Placental pericyte (primary cell): ENCODE measurements around a stretch of chr6.

- CAGE, long polyA plus RNA, result no peak
Observed at GRCh38 chr6:136695917-136696558, 96.2 kb downstream of the MAP3K5 start.

DNA sequence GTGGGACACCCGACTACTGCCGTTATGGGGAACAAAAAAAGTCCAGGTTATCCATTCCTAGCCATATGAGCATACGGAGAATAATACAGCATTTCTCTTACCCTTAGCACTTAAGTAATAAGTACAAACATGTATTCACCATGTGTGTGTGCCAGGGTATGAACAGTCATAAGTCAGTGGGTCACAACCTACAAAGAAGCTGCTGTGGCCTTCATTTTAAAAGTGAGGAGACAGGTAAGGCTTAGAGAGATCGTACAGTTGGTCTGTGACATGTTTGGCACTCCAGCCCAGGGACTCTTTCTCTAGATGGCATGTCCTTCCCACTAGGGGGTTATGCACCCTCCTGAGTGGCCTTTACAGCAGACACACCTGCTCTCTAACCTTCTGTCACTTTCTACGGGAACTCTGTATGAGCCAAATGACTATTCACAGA, 91.4 kb downstream of the MAP3K5 start:
- CAGE, long polyA plus RNA, result no peak

DNA sequence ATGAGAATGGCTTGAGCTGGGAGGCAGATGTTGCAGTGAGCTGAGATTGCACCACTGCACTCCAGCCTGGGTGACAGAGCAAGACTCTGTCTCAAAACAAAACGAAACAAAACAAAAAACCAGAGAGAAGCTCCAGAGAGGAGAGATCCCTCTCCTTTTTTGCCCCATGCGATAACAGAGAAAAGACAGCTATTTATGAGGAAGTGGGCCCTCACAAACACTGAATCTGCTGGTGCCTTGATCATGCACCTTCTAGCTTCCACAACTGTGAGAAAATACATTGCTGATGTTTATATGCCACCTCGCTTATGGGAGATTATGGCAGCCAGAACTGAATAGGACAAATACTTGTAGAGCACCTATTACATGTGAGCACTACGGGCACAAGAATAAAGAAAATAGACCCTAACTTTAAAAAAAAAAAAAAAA, 31.4 kb downstream of the MAP3K5 start:
- CAGE, long polyA plus RNA, result no peak

DNA sequence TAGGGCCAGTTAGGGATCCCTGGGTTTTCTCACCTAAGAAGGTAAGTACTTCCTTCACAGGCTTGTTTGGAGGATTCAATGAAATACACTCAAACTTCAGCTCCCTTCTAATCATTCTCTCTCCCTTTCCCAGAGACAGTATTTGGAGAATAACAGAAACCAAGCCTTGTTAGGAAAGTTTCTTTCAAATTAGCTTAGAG, 2.3 kb downstream of the MAP3K5 start:
- CAGE, long polyA plus RNA, result no peak

DNA sequence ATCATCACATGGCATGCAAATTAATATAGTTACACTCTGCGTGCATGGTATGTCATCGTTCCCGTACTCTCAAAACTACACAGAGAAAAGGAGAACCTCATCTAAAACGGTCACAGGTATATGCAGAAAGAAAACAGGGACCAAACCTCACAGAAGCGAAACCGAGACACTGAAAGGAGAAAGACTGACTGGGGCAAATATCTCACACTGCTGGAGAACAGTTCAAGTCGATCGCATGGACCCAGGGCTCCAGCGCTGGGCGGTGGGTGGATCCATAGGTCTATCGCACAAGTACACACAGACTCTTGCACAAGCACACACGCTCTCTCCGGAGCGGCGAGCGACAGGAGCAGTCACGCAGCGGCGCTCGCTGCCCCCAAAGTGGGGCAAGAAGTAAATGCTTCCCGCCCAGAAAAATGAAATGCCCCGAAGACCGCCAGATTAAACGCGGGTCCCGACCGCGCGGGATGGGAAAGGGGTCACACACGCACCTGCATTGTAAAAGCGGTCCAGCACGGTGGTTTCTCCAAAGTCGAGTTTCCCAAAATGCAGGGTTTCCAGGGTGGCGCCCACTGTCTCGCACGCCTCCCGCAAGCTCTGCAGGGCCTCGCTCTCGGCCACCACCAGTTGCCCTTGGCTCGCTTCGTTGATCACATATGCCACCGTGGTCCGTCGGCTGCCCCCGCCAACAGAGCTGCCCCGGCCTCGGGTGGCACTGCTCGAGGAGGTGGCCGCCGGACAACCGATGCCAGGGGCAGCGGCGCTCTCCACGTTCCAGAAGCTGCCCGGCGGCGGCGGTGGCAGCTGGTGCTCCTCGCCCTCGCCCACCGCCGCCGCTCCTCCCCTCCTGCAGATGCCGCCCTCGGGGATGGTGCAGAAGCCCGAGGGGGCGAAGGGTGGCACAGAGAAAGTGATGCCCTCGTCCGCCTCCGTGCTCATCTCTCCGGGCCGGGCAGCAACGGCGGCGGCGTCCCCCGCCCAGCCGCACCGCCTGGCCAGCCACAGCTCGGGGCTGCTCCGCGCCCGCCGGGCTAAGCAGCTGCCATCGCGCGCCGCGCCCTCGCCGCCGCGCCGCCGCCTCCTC, 716 bp downstream of the MAP3K5 start:
- CAGE, long polyA plus RNA, result no peak

DNA sequence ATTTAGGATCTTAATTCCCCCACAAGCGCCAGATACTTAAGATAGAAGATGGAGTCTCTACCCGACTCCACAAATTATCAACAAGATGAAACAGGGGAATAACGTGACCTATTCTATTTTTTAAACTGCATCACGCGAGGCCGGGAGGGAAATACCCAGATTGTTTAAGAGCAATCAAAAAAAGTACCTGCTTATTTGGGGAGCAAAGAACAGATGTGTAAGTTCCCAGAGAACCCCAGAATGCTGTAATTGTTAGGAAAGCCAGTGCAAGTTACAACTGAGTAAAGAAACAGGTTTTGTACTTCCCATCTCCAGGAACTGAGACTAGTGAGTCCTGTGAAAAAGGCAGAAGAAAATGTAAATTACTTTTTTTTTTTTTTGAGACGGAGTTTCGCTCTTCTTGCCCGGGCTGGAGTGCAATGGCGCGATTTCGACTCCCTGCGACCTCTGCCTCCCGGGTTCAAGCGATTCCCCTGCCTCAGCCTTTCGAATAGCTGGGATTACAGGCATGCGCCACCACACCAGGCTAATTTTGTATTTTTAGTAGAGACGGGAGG, 1.2 kb upstream of the MAP3K5 start:
- CAGE, long polyA plus RNA, result no peak

GRCh38 chr6:136956933-136957730, 35.0 kb downstream of the SLC35D3 start:
- CAGE, long polyA plus RNA, result no peak

DNA sequence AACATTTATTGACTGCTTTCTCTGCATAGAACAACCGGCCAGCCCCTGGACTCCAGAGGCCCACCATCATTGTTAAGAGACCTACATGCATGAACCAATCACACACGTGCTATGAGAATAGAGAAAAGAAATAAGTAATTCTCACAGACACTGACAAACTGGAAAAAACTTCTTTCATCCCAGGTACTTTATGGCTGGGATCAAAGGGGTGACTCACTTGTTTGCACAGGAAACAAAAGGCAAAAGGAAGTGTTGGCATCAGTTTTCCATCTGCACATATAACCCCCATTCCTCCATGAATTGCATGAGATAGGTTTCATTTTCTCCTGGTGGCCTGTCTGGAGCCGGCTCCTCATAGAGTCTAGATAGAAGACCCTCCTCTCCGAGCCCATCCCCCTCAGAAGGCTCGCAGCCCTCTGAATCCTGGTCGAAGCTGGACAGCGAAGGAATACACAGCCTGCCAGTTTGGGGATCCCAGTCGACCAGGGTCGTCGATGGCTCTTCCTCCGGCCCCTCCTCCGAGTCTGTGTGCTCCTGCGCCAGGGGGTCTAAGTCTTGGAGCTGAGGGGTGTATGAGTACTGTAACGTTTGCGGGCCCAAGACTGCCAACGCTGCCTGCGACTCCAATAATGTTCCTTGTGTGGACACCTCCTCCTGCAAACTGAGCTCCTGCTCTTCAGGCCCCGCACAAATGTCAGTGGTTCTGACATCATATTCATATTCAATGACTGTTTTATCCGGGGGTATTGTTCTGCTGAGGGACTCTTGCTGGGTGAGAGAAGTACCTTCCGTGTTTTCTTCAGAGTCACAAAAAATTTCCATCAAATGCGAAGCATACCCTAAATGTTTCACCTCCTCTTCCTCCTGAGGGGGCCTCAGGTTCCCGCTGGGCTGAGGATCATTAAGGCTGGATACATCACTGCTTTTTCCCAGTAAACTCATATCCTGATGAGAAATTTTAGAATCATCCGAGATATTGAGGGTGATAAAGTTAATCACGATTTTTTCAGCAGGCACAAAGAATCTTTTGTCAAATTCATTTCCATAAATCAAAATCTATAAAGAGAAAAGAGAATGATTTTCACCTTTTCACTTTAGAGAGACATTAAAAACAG, 43.1 kb downstream of the IL20RA start:
- CAGE, long polyA plus RNA, result no peak

GRCh38 chr6:137211879-137212251, 7.3 kb downstream of the IFNGR1 start:
- CAGE, long polyA plus RNA, result no peak

DNA sequence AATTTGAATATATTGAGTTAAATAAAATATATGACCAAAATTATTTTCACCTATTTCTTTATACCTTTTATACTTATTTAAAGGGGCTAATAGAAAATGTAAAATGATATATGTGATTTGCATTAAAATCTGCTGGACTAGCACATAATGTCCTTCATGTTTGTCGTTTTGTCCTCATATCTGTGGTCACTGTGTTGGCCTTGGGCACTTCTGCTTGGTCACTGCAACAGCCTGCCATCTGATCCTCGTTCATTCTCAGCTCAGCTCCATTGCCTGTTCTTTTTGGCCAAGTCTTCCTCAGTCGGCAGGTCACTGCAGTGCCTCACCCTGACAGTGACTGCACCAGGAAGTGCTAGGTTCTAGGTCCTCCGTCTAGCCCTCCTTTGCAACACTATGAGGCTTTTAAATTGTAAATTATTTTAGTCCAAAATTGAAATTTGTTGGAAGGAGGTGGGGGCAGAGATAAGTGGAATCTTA, 13.4 kb upstream of the IFNGR1 start:
- CAGE, long polyA plus RNA, result no peak

- CAGE, long polyA plus RNA, result no peak
Observed at GRCh38 chr6:137309293-137309587, 90.1 kb upstream of the IFNGR1 start.

GRCh38 chr6:137353749-137354490, 134.7 kb upstream of the IFNGR1 start:
- CAGE, long polyA plus RNA, result no peak

DNA sequence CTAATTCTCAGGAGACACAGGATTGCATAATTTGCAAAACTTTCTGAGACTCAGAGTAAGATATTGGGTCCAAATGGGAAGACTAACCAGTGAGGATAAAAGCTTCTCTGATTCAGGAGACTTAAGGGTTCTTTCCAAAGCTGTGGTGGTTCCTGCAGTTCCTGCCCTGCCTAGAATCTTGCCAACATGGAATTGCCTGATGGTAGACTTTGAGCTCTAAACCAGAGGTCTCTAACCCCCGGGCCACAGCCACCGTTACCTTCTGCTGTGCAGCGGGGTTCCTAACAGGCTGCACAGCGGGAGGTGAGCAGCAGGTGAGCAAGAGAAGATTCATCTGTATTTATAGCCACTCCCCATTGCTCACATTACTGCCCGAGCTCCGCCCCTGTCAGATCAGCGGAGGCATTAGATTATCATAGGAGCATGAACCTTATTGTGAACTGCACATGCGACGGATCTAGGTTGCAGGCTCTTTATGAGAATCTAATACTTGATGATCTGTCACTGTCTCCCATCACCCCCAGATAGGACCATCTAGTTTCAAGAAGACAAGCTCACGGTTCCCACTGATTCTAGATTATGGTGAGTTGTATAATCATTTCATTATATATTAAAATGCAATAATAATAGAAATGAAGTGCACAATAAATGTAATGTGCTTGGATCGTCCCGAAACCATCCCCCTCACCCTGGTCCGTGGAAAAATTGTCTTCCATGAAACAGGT, 106.8 kb downstream of the OLIG3 start:
- CAGE, long polyA plus RNA, result no peak

DNA sequence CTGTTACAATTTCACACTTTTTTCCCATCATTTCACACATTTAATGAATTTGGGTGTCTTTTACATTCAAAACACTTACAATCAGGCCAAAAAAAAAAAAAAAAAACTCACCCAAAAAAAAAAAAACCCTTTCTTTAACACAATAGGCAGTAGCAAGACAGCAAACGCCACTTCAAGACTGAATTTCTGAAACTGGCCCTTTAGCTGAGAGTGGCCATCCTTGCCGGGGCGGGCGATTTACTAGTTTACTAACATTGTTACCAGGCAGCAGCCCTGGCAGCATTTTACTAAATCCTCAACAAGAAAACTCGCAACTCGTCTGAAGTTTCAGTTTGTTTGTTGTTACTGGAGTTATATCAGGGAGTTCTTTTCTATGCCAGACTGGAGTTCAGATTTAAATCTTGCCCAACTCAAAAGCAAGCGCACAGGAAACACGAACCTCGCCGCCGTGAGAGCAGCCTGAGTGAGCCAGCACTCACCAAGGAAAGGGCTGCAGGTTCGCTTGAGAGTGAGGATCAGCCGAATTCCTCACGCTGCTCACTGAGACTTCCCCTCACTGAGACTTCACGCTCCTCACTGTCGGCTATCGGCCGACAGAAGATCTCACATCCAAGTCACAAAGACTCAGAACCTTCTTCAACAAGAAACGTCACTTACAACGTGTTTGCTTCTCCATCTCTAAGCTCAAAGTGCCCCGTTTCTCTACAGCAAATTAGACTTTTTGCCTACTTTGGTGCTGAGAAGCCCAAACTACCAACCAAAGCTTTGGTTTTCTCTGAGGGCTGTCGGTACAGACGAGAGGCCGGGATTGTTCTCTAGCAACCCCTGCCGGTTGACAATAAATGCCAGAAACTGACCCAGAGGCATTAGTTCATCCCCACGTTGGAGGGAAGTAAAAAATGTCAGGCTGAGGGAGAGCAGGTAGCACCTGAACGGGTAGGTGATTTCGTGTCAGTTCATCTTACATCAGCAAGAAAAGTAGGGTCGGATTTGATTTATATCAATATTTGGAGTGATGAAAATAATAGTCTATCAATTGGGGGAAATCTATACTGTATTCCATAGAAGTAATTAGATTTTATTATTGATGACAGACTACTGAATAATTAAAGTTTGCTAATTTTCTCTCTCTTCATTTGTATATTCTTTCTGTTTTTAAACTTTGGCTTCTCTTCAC, 78.8 kb downstream of the OLIG3 start:
- CAGE, long polyA plus RNA, result no peak

DNA sequence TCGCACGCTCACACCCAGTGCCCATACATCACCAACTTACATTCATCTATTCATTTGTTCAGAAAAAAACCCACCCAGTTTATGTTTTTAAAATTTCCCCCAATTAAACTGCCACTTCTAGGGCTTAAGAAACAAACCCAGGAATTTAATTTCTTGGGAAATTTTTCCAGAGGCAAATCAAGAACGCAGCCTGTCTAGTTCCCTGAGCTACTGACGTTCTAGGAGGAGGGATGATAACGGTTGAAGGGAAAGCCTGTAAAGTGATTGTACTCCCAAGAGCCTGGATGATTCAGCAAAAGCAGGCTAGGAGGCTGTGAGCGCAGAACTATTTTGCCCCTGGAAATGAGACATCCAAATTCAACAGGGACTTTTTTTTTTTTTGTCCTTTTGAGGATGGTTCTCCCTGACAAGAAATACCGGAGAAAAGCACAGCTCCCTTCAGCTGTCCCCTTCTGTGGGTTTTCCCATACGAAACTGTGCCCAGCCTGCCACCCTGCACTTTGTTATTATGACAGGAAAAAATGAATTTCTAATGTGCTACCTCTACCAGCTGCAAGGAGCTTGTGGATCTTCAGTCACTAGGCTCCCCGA, 77.4 kb downstream of the OLIG3 start:
- CAGE, long polyA plus RNA, result no peak

GRCh38 chr6:137664246-137664499, 170.0 kb upstream of the OLIG3 start:
- CAGE, long polyA plus RNA, result no peak

- CAGE, long polyA plus RNA, result no peak
Observed at GRCh38 chr6:137724750-137725192, 142.3 kb upstream of the TNFAIP3 start.

- CAGE, long polyA plus RNA, result no peak
Observed at GRCh38 chr6:137749407-137750364, 117.4 kb upstream of the TNFAIP3 start.

DNA sequence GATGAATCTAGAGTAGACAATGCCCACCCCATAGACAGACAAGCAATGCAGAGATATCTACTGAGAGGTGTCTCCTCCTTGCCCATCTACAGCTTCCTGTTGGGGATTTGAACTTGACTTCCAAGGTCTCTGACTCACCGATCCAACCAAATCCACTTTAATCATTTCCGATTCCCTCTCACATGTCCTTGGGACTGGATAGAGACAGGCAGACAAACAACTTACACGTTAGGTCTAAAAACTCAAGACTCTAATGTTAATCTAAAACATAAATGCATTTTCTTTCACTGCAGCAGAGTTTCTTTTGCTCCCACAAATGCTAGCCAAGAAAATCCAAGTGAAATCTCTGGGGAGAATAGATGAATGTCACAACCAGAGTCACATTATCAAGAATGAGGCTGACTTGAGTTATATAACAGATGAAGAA, 75.5 kb upstream of the TNFAIP3 start:
- CAGE, long polyA plus RNA, result no peak

DNA sequence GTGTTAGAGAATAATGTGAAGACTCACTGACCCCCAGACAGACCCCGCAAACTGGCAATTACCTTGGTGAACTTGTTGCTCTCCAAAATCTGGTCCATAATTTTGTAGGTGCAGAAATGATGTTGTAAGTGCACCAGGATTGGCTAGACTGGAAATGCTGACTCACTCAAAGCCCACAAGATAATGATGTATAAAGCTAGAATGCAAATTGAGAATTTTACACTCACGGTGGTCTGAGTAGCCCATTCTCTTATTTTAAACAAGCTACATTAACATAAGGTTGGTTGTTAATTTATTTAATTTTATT, 74.4 kb upstream of the TNFAIP3 start:
- CAGE, long polyA plus RNA, result no peak